Mesenteric fat pad (tissue), 1 donor: ENCODE results near the genes SEC11C and RELCH.

DNA sequence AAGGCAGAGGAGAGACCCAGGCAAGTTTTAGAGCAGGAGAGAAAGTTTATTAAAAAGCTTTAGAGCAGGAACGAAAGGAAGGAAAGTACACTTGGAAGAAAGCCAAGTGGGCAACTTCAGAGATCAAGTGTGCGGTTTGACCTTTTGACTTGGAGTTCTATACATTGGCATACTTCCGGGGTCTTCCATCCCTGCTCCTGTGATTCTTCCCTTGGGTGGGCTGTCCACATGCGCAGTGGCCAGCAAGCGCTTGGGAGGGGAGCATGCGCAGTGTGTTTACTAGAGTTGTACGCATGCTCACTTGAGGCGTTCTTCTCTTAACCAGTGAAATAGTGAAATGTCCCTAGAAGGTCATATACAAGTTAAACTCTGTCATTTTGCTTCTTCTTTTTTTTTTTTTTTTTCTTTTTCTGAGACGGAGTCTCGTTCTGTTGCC, 56.9 kb upstream of the ZNF532 start:
- PRO-cap: no peak

GRCh38 chr18:58867182-58867613, 2.5 kb downstream of the ZNF532 start:
- PRO-cap: no peak

GRCh38 chr18:59139282-59140458, at the start of gene SEC11C:
Gene SEC11C (plus strand): TSS chr18:59139884.
- PRO-cap: no peak

DNA sequence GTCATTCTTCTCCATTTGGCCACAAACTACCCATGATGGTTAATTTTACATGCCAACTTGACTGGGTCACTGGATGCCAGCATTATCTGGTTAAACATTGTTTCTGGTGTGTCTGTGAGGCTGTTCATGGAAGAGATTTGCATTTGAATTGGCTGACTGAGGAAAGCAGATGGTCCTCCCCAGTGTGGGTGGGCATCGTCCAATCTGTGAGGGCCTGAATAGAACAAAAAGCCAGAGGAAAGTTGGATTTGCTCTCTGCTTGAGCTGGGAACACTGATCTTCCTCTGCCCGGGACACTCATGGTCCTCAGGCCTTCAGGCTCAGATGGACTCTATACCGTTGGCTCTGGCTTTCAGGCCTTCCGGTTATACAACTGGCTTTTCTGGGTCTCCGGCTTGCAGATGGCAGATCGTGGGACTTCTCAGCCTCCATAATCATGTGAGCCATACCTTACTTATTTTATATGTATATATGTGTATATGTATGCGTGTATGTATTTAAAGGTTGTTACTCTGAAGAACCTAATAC, 5.8 kb upstream of the CPLX4 start:
- PRO-cap: no peak

DNA sequence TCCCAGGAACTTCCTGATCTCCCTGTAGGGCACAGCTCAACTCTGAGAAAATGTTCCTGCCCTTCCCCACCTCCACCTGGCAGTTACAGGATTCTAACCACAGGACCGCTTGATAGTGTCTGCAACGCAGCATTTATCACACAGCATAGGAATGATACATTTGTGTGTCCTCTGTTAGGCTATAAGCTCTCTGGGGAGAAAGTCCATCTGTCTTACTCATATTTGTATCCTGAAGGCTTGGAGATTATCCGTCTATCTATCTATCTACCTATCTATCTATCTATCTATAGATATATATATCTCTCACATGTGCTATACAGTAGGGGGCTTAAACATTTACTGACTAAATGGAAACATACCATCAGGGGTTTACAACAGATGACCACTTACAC, 6.4 kb downstream of the LMAN1 start:
- PRO-cap: no peak

DNA sequence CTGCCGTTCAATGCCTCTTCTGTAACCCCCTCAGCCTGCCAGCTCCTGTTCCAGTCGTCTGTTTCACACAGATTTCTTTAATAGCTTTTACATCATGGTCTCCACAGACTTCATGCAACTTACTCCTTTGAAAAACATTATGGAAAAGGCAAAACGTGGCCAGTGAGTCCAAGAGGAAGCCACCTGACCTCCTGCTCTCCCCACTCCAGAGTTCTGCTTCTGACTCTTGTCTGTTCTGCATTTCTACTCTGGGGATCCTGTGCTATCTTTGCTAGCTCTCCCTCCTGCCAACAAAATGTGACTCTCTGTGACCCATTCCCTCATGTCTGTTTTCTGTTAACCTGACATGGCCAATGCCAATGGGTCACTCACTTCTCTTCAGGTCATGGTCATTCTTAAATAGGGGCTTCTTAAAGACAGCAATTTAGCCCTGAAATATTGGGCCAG, 210.2 kb downstream of the CDH20 start:
- PRO-cap: no peak

GRCh38 chr18:61635833-61636928, 256.6 kb downstream of the RNF152 start:
- PRO-cap: no peak

GRCh38 chr18:61743784-61744228, 149.0 kb downstream of the RNF152 start:
- PRO-cap: no peak

DNA sequence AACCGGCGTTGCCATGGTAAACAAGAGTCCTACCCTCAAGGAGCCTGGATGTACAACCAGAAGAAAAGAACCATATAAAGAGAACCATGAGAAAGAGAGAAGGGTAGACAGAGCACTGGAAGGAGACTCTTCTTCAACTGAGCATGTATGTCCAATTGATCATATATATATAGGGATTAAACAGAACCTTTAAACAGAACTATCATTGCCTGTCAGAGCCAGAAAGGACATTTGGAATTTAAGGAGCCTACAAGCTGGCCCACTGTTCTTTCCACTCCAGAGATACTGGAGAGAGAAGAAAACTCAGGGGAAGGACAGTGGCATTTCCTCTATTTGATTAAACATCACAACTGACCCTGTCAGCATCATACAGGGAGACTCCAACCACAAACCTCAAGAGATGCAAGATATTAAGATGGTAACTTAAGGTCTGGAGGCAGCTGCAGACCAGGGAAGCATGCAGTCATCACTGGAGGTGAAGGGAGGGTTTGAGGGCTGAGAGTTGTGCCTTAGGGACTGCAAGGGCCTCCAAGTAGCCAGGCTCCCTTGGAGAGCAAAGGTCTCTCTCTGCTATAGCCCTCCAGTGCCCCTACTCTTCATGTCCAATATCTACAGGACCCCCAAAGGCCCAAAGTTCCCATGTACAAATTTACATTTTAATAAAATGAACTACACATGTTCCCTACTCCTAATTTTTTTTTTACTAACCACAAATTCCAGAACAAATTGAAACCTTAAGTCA, 67.5 kb downstream of the RNF152 start:
- PRO-cap: no peak

- PRO-cap: no peak
Measured at GRCh38 chr18:61838486-61839348, 54.1 kb downstream of the RNF152 start.

- PRO-cap: no peak
Measured at GRCh38 chr18:61847711-61848504, 44.9 kb downstream of the RNF152 start.

DNA sequence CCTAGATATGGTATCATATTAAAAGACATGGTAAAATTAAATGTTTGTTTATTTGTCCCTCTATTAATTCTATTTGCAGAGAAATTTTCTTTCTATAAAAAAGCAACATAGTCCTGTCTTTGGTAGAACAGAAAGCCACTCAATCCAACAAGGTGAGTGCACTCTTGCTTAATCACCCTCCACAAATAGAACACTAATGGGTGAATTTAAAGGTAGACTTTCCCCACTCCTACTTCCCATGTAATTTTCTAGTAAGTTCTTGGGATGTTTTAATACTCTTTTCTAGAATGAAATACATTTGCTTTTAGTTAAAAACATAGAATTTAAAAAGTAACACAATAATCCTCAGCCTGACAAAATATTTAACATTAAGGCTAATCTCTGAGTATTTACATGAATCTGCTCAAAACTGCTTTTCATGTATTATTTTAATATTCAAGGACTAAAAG, 97.6 kb downstream of the PIGN start:
- PRO-cap: no peak

- PRO-cap: no peak
Measured at GRCh38 chr18:62128882-62129398, 57.9 kb downstream of the PIGN start.

GRCh38 chr18:62187149-62188109, at the start of gene RELCH:
Gene RELCH (plus strand): TSS chr18:62187255.
- PRO-cap: unidirectional peak, plus-strand start at chr18:62187255

GRCh38 chr18:62522082-62522898, 535 bp upstream of the ZCCHC2 start:
- PRO-cap: unidirectional peak, minus-strand start at chr18:62522651; bidirectional peak, plus-strand start at chr18:62523052, minus-strand start at chr18:62522846

GRCh38 chr18:62584156-62584488, 61.3 kb downstream of the ZCCHC2 start:
- PRO-cap: no peak

GRCh38 chr18:62596475-62597079, 73.8 kb downstream of the ZCCHC2 start:
- PRO-cap: no peak

DNA sequence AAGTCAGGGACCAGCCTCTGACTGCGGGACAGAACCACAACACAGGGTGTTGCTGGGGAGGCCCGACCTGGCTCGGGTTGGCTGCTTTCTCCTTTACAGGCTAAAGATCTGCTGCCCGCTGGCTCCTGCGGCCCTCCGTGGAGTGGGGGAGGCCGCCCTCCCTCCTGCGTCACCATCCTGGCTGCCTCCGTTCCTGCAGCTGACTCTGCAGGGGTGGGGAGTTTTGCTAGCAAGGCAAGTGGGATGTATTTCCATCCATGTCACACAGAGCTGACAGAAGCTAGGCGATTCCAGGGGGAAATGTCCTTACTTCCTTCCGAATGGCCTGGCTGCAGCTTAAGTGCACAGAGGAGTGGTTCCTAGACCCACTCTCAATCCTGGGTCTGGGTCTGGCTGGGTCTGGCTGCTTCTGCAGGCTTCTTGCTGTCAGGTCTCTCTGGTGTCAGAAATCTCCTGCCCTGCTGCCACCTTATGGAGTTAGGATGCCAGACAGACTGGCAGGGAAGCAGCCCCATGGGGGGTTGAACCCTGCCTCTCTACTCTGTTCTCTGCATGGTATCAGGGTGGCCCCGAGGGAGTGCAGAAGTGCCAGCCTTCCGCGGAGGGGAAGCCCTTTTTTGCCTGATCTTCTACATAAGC, 89.3 kb downstream of the ZCCHC2 start:
- PRO-cap: no peak

- PRO-cap: no peak
Measured at GRCh38 chr18:62716518-62716848, 1.1 kb downstream of the PHLPP1 start.

DNA sequence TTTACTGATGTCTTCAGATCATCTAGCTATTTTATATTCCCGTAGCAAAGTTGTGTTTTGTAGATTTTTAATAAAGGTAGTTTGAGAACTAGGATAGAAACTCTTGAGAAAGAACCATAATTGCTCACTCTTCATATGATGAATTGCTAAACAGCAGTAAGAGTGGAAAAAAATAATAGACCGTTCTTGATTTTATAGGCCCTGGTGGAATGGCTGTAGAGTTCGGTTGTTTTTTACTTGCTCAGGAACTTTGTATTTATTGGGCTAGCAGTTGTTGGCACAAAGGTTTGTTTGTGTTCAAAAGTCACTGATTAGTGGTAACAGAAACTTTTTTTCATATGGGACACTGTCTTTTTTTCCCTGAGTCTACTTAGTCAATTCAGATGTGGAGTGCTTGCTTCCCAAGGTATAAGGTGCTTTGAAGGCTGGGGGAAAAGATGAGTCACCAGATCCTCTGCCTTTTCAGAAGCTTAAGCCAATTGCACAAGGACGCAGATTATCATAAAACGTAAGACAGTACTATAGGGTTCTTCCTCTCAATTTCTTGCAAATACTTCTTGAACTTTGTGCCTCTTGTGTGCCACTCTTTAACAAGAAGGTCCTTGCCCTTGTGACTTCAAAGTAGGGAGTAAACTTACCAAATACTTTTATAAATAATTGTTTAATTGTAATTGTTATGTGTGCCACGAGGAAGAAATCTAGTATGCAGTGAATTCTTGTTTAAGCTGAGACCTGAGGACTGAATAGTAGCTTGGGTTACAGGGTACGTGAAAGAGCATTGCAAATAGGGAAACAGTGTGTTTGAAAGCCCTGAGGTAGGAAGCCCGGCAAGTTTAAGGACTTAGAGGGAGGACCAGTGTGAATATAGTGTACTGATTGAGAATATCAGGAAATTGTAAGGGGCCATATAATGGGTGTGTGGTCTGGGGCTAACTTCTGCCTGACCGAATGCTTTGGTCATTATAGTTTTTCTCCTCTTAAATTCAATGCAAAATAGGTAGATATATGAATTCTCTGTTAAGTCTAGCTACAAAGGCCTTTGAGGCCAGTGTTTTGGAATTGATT, 26.0 kb downstream of the PHLPP1 start:
- PRO-cap: no peak